IMR-90 (cell line): ENCODE measurements around a stretch of chr12.

DNA sequence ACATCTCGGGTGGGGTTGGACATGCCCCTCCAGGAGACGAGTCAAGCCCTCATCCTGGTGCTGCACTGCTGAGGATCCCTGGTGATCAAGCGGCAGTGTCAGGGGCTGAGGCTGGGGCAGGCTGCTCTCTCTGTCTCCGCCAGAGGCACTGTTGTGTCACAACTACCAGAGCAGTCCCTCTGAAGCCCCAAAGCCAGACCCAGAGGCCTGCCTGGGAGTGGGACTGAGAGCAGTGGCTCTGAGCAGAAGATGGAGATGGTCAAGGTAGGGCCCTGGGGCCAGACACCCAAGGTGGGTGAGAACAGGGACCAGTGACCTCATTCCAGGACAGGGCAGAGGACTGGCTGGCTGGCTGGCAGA is 19.7 kb upstream of the LRTM2 start:
- RRBS: no CpG with 5 or more reads among the region's 4 CpGs
CAGE:
- cytosol, long polyA plus RNA: no peak
- long polyA plus RNA: no peak
- nucleus, long polyA plus RNA: no peak

DNA sequence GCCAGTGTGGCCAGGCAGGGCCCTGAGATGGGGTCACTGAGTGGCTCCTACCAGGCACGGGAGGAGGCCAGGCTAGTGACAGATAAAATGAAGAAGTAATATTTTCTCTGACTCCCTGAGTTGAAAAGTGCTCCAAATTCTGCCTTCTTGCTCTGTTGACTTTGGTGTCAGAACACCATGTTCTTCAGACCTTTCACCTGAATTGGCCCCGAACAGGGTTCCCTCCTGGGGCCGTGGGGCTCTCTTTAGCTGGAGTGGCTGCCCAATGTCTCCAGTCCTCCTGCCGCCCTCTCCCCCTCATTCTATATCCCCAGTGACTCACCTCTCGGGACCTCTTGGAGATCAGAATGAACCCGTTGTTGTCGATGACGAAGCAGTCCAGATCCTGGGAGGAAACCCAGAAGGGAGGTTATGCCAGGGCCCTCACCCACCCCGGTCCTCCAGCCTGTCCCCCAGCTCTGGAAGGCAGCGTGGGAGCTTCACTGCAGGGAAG is 10.4 kb upstream of the LRTM2 start:
- RRBS: 60% methylated on average over 1 of the region's 10 CpGs
CAGE:
- cytosol, long polyA plus RNA: no peak
- long polyA plus RNA: no peak
- nucleus, long polyA plus RNA: no peak

- RRBS: no CpG with 5 or more reads among the region's 6 CpGs
CAGE:
- cytosol, long polyA plus RNA: no peak
- long polyA plus RNA: no peak
- nucleus, long polyA plus RNA: no peak
Observed at GRCh38 chr12:2250733-2251255, 198.0 kb downstream of the CACNA1C start.

GRCh38 chr12:2264682-2265576 is 212.1 kb downstream of the CACNA1C start:
- RRBS: no CpG with 5 or more reads among the region's 9 CpGs
CAGE:
- cytosol, long polyA plus RNA: no peak
- long polyA plus RNA: no peak
- nucleus, long polyA plus RNA: no peak

- RRBS: no CpG with 5 or more reads among the region's 11 CpGs
CAGE:
- cytosol, long polyA plus RNA: no peak
- long polyA plus RNA: no peak
- nucleus, long polyA plus RNA: no peak
Observed at GRCh38 chr12:2450706-2451155, 344.0 kb upstream of the FKBP4 start.

DNA sequence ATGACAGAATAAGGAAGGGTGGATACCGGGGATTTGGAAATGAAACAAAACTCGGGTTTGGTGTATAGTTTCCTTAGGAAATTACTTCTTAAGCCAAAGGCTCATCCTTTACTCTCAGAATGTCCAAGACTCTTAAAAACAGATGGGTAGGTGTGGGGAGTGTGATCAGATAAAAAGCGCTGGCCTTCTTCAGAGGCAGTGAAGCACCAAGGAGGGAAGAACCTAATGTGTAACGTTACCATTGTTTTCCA is 298.1 kb upstream of the FKBP4 start:
- RRBS: no CpG with 5 or more reads among the region's 4 CpGs
CAGE:
- cytosol, long polyA plus RNA: no peak
- long polyA plus RNA: no peak
- nucleus, long polyA plus RNA: no peak

GRCh38 chr12:2540377-2541257 is 254.2 kb upstream of the FKBP4 start:
- RRBS: no CpG with 5 or more reads among the region's 21 CpGs
CAGE:
- cytosol, long polyA plus RNA: no peak
- long polyA plus RNA: no peak
- nucleus, long polyA plus RNA: no peak

DNA sequence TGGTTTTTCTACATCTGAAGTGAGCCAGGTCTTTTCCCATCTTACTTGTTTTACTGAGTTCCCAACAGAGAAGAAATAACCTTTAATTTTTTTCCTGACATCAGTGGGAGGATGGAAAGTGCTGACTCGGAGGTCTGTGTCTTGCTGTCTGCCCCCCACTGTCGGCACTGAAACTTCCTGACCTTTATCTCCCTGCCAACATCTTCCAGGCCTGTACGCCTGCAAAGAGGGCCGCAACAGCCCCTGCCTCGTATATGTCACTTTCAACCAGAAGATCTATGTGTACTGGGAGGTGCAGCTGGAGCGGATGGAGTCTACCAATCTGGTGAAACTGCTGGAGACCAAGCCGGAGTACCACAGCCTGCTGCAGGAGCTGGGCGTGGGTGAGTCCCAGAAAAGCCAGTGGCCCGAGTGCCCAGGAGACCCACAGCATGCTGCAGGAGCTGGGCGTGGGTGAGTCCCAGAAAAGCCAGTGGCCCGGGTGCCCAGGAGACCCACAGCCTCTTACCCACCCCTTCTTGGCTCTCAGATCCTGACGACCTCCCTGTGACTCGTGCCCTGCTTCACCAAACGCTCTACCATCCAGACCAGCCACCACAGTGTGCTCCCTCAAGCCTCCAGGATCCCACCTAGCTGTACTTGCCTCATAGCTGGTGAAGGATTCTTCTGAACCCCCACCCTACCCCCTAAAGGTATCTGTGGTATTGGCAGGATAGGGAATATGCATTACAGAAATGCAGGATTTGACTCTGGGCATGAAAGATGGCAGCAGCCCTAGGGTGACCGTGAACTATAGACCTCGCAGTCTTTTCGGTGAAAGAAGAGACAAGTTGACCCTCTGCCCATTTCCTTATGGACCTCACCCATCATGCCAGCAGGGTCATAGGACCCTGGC is 11.0 kb downstream of the NRIP2 start:
- RRBS: no CpG with 5 or more reads among the region's 17 CpGs
CAGE:
- cytosol, long polyA plus RNA: no peak
- long polyA plus RNA: no peak
- nucleus, long polyA plus RNA: no peak

DNA sequence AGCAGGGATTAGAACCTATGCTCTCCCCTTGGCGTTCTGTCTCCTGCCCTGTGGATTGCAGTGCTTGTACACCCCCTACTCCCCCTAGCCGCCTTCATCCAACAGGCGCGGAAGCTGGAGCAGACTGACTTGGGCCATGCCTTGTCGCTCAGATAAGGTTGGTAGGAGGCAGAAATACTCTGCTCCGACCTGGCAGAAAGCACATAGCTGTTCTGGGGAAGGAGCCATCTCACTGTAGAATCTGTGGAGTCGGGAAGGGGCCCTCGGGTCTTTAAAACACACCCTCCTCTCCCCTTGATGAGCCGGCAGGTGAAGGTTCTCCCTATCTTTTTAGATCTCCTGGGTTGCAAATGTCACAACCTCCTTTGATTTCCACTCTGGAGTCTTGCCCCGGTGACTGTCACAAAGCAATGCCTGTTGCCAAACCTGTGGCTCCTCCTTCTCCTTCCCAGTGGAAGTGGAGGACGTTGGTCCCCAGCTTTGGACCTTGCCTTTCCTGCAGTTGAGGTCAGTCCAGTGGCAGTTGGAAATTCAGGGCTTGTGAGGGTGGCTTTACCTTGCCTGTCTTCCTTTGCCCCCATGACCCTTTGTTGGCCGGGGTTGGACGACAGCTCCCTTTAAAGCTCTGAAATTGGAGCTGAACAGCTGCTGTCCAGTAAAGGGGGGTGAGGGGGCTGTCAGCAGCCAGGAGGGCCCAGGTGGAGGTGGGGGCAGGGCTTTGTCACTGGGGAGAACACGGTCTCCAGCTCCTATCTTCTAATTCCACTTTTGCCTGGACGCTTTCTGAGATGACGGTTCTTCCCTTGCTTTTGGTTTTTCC is 3.9 kb downstream of the TEAD4 start:
- RRBS: 53% methylated on average over 2 of the region's 16 CpGs
CAGE:
- cytosol, long polyA plus RNA: no peak
- long polyA plus RNA: no peak
- nucleus, long polyA plus RNA: no peak

DNA sequence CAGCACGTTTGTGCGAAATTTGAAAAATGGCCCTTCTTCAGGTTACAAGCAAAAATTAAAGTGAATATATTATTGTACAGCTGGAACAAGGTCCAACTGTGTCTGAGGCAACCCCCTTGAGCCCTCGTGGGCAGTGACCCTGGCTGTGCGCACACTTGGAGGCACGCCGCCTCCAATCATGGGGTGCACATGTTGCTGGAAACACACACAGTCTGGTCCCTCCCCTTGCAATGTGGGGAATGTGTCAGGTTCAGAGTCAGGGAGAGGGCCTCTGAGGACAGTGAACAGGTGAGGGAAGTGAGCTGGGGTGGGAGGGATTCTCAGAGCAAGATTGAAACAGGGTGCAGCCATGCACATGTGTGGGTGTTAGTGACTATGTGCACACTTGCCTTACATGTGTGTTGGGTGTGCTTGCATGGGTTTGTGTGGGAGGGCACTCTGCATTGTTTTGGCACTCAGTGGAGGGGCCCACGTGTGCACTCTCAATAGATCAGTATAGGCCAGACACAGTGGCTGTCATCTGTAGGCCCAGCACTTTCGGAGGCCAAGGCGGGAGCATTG is 9.6 kb downstream of the TSPAN9 start:
- RRBS: no CpG with 5 or more reads among the region's 9 CpGs
CAGE:
- cytosol, long polyA plus RNA: no peak
- long polyA plus RNA: no peak
- nucleus, long polyA plus RNA: no peak

DNA sequence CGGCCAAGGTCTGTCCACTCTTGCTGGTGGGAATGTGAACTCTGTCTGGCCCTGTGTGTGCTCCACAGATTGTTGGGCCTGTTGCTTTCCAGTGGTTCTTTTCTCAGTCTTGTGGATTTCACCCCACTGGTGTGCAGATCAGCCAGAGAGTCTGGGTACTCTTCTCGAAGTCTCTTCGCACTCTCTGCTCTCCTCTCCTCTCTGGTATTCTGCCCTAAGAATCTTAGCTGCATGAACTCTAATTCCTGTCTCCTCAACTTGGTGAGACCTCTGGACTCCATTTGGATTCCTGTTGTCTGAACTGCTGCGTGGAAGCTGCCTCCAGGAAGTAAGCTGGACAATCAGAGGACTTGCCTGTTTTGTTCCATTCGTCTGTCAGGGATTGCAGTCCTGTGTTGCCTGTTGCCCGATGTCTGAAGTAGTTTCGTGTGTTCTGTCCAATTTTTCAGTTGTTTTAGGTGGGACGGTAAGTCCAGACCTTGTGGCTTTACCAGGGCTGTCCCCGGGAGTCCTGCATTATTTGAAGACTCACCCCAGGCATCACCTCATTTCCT is 23.0 kb downstream of the TSPAN9 start:
- RRBS: no CpG with 5 or more reads among the region's 9 CpGs
CAGE:
- cytosol, long polyA plus RNA: no peak
- long polyA plus RNA: no peak
- nucleus, long polyA plus RNA: no peak

GRCh38 chr12:3213020-3213657 is 136.0 kb downstream of the TSPAN9 start:
- RRBS: no CpG with 5 or more reads among the region's 14 CpGs
CAGE:
- cytosol, long polyA plus RNA: no peak
- long polyA plus RNA: no peak
- nucleus, long polyA plus RNA: no peak

- RRBS: no CpG with 5 or more reads among the region's 13 CpGs
CAGE:
- cytosol, long polyA plus RNA: no peak
- long polyA plus RNA: no peak
- nucleus, long polyA plus RNA: no peak
Observed at GRCh38 chr12:3253688-3254591, 176.8 kb downstream of the TSPAN9 start.

DNA sequence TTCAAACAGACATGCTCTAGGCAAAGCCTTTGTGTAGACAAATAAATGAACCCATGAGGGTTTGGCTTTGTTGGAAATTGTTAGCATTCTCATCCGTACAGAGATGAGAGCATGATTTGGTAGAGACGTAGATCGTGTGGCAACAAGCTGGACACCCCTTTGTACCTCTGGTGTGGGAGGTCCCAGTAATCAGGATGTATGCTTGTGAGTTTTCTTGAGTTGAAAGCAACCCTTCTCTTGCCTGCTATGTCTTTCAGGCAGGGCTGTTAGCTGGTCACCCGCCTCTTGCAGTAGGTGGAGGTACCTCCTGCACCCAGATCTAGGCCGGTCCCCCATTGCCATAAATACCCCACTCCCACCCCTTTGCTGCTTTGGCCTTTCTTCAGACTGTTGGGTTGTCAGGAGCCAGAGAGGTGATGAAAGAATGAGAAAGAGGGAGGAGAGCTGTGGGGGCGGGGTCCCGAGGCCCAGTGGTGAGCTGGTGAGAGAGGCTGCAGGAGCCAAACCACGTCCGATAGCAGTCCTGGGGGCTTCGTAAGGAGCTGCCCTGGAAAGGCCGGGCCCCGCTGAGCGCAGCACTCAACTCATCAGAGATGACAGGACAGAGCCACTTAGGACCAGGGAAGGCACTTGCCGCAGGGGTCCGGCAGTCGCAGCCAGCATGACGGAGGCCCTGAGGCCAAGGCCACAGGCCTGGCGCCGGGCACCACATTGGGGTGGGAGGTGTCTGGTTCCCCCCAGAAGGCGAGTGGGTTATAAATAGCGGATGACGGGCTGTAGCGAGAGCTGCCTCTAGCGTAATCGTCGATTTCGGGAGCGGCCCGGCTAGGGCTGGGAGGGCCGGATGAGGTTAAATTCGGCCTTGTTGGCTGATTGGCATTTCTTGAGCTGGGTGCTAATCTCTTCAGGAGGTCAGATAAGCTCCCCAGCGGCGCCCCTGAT is 178.8 kb downstream of the TSPAN9 start:
- RRBS: 88% methylated on average over 9 of the region's 33 CpGs
CAGE:
- cytosol, long polyA plus RNA: no peak
- long polyA plus RNA: no peak
- nucleus, long polyA plus RNA: no peak

DNA sequence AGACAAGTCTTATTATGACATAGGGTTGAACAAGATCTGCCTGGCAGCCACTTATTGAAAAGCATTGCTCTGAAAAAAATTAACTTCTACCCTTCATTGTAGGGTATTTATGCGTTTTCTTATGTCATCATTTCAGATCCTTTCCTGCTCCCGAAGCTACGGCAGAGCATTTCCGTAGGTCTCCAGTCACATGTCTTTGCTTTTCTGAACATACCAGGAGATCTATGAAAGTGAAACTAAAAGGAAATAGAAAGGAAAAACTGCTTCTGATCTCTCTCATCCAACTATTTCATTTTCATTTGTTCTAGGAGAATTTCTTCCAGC is 11.9 kb upstream of the PARP11 start:
- RRBS: no CpG with 5 or more reads among the region's 4 CpGs
CAGE:
- cytosol, long polyA plus RNA: no peak
- long polyA plus RNA: no peak
- nucleus, long polyA plus RNA: no peak

- RRBS: no CpG with 5 or more reads among the region's 4 CpGs
CAGE:
- cytosol, long polyA plus RNA: no peak
- long polyA plus RNA: no peak
- nucleus, long polyA plus RNA: no peak
Observed at GRCh38 chr12:3913439-3913697, 40.2 kb upstream of the PARP11 start.

- RRBS: no CpG with 5 or more reads among the region's 20 CpGs
CAGE:
- cytosol, long polyA plus RNA: no peak
- long polyA plus RNA: no peak
- nucleus, long polyA plus RNA: no peak
Observed at GRCh38 chr12:3951456-3952053, 78.4 kb upstream of the PARP11 start.

DNA sequence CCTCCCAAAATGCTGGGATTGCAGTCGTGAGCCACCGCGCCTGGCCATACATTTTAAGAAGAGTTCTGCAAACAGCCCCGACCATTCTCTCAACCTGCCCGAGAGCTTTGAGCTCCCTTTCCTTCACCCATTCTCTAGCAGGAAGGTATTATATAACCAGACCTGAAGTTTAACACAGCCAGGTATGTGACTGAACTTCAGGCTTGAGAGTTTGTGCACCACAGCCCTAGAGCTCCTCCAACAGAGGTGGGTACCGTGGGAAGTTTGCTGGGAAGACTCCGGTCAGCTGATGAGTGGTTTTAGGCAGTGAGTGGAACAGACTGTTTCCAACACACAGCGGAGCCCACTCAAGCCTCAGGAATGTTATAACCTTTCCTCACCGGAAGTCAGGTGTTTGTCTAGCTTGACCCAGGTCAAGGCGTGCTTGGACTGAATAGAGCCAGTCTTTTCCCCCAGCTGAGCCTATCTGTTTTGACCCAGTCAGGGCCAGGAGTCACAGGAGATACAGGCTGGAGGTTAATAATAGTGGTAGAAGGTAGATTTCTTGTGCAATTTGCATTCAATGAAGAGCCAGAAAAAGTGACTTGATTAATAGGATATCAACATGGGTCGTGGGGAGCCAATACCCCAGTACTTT is 138.3 kb upstream of the PARP11 start:
- RRBS: 44% methylated on average over 2 of the region's 11 CpGs
CAGE:
- cytosol, long polyA plus RNA: no peak
- long polyA plus RNA: no peak
- nucleus, long polyA plus RNA: no peak

GRCh38 chr12:4013312-4014057 is 140.3 kb upstream of the PARP11 start:
- RRBS: no CpG with 5 or more reads among the region's 4 CpGs
CAGE:
- cytosol, long polyA plus RNA: no peak
- long polyA plus RNA: no peak
- nucleus, long polyA plus RNA: no peak

- RRBS: 14% methylated on average over 42 of the region's 92 CpGs
CAGE:
- cytosol, long polyA plus RNA: no peak
- long polyA plus RNA: no peak
- nucleus, long polyA plus RNA: no peak
Observed at GRCh38 chr12:4030805-4031905, 158.0 kb upstream of the PARP11 start.